SJSA1 (cell line): ENCODE data around the gene UBXN10.

DNA sequence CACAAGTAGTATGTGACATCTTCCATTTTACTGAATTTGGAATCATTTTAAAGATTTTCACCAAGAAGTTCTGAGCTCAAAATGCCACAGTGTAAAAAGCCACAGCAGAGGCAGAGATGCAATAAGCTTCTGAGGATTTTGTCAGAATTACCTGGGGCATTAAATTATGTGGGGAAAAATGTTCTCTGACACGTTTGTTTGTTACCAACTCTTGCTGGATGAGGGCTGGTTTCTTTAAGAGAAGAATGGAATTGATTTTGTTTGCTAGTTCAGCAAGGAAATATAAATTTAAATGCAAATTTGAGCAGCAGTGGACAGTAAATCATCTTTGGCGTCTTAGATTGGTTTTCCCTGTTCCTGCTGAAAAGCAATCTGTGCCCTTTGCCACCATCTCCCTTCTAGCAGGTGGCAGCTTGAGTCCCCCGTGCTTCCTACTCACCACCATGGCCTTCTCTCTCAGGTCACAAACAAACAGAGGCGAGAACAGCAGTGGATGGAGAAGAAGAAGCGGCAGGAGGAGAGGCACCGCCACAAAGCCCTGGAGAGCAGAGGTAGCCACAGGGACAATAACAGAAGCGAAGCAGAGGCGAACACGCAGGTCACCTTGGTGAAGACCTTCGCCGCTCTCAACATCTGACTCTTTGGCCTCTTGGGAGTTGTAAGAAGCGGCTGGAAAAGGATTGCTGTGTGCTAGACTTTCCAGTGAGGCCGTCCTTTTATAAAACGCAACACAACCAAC is 16.1 kb downstream of the PLA2G2E start:
- RAMPAGE, long total RNA: no peak

- RAMPAGE, long total RNA: no peak
Observed at GRCh38 chr1:19980260-19980840, 932 bp upstream of the PLA2G2A start.

DNA sequence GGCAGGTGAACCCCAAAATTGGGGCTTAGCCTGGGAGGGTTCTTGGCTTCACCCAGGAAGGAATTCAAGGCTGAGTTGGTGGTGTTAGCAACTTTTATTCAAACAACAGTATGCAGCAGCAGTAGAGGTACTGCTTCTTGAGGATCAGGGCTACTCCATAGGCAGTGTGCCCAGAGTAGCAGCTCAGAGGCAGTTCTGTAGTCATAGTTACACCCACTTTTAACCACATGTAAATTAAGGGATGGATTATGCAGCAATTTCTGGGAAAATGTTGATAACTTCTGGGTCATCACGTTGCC is 28.8 kb upstream of the PLA2G2A start:
- RAMPAGE, long total RNA: no peak

GRCh38 chr1:20027894-20029141 is 41.7 kb upstream of the PLA2G5 start:
- RAMPAGE, long total RNA: no peak

DNA sequence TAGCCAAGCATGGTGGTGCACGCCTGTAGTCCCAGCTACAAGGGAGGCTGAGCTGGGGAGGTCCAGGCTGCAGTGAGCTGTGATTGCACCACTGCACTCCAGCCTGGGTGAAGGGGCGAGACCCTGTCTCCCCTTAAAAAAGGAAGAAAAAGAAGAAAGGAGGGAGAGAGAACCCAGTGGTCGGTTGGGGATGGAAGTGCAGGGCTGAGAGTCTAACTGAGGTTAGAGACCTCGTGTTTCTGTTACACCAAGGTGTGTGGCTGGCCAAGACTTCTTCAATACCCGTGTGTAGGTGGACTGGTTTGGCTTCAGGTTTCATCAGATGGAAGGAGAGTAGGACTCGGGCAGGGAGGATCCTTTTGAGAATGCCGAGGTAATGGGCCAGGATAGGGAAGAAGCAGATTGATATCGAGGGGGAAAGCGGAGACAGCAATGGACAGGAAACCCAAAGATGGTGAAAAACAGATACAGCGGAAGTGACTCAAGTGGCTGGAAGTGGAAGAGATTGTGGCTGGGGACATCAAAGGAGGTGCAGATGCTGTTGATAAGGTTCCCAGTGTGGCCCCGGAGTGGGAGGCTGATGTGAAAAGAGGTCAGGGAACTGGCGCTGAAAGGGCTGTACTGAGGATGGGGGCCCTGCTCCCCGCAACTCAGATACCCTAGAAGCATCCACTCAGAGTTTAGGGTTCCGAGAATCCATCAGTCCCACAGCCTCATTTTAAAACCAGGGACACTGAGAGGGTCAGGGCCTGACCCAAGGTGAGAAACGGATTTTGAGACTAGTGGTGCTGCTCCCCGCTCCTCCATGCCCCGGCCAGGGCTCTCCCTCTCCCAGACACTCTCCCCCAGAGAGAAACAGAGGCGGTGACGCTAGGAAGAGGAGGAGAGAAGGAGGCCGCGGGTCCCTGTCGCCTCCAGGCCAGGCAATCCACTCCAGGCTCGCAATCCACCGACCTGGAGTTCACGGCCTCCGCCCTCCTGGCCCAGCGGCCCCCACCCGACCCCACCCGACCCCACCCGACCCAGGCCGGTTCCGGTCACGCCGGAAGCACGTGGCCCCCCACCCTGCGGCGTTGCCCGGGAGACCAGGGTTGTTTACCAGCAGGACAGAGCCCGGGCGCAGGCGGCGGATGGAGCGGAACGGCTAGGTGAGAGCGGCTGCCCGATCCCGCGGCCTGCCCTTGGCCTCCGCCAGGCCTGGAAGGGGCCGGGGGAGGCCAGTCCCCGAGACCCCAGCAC is at the start of gene UBXN10:
UBXN10 (plus strand) TSS at position 1,091 of the 1,239 bp plus-strand sequence.
- RAMPAGE, long total RNA: no peak

DNA sequence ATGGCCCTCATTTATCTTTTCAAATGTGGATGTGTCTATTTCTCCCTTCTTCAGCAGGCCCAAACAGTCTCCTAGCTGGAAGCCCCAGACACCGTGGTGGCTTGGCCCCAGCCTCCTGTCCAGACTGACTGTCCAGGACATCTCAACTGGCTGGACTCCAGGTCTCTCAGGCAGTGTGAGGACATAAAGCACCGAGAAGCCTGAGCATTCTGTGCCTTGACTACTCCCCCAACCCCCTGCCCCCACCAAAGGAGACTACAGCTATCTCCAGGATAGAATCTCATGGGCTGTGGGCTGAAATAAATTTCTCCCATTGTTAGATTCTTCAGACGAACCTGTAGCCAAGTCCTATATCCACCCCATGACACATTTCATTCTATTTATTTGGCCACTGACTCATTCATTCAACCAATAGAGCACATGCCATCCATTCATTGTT is 11.4 kb downstream of the VWA5B1 start:
- RAMPAGE, long total RNA: no peak

GRCh38 chr1:20633668-20634223 is 488 bp downstream of the PINK1 start:
- RAMPAGE, long total RNA: no peak

DNA sequence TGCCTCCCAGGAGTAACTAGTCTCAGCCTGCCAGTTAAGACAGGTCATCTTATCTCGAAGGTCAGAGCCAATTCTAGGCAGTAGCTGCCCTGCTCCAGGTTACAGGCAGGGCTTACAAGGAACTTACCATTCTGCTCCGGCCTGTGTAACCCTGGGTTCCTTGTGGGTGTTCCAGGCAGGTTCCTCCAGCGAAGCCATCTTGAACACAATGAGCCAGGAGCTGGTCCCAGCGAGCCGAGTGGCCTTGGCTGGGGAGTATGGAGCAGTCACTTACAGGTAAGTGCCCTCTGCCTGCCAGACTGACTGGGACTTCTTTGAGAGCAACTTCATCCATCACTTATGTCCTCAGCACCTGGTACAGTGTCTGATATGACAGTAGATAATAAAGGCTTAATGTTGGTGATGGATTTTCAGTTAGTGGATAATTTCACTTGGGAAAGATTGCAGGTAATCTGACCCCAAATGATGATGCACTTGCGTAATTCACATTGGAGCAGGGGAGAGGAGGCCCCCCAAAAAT is 6.5 kb downstream of the PINK1 start:
- RAMPAGE, long total RNA: no peak

- RAMPAGE, long total RNA: no peak
Observed at GRCh38 chr1:20650373-20651470, 10.4 kb downstream of the DDOST start.

GRCh38 chr1:20658547-20658933 is 2.6 kb downstream of the DDOST start:
- RAMPAGE, long total RNA: no peak

- RAMPAGE, long total RNA: no peak
Observed at GRCh38 chr1:20731326-20732044, 1.0 kb downstream of the SH2D5 start.

GRCh38 chr1:20853331-20853896 is 66.3 kb upstream of the HP1BP3 start:
- RAMPAGE, long total RNA: no peak

- RAMPAGE, long total RNA: no peak
Observed at GRCh38 chr1:20875537-20876110, 88.5 kb upstream of the HP1BP3 start.

GRCh38 chr1:21013547-21014078 is 163.1 kb downstream of the EIF4G3 start:
- RAMPAGE, long total RNA: no peak

GRCh38 chr1:21069483-21069861 is 107.2 kb downstream of the EIF4G3 start:
- RAMPAGE, long total RNA: no peak

DNA sequence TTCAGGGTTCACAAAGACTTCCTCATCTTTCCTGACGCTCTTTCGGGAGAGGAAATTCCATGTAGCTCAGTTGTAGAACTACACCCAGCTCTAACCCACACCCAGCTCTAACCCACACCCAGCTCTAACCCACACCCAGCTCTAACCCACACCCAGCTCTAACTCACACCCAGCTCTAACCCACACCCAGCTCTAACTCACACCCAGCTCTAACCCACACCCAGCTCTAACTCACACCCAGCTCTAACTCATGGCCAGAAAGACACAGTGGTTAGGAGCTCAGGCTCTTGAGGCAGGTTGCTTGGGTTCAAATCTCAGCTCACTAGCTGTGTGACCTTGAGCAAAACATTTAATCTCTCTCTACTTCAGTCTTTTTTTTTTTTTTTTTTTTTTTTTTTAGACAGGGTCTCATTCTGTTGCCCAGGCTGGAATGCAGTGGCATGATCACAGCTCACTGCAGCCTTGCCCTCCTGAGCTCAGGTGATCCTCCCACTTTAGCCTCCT is 14.2 kb upstream of the EIF4G3 start:
- RAMPAGE, long total RNA: no peak

GRCh38 chr1:21251614-21252716 is 38.3 kb downstream of the ECE1 start:
- RAMPAGE, long total RNA: no peak

DNA sequence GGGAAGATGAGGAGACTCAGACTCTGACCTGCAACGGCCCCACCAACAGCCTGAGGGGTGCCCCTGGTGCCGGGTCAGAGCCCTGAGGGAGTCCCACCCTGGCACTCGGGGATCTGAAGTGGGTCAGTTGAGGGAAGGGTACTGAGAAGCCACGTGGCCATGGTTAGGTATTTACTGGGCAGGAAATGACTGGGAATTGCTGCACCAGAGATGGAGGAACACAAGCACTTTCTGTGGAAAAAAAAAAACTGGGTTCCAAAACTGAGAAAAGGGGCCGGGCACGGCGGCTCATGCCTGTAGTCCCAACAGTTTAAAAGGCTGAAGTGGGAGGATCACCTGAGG is 9.7 kb downstream of the ECE1 start:
- RAMPAGE, long total RNA: no peak

DNA sequence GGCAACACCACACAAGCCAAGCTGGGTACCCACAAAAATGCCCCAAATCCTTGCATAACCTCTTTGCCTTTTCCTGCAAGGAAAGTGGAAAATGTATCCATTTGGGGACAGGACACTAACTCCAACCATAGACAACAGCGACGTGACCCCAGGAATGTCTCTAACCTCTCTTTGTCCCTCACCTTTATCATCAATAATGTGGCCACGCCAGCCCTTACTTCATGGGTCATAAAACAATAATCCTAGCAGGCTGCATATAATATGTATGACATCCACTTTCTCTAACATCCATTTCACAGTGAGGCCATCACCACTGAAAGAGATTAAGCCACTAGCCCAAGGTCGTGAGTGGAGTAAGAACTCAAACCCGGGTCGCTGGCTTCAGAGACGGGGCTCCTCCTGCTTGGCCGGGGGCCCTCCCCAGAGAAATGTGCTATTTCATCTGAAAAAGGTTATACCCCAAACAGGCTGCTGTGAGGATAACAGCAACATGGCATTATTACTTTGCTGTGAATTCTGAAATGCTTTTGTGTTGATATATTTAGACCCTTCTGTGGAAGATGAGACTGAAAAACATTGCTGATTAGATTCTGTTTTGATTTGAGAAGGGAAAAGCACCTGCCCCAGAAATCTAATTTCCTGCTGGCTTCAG is 2.0 kb downstream of the ECE1 start:
- RAMPAGE, long total RNA: no peak

DNA sequence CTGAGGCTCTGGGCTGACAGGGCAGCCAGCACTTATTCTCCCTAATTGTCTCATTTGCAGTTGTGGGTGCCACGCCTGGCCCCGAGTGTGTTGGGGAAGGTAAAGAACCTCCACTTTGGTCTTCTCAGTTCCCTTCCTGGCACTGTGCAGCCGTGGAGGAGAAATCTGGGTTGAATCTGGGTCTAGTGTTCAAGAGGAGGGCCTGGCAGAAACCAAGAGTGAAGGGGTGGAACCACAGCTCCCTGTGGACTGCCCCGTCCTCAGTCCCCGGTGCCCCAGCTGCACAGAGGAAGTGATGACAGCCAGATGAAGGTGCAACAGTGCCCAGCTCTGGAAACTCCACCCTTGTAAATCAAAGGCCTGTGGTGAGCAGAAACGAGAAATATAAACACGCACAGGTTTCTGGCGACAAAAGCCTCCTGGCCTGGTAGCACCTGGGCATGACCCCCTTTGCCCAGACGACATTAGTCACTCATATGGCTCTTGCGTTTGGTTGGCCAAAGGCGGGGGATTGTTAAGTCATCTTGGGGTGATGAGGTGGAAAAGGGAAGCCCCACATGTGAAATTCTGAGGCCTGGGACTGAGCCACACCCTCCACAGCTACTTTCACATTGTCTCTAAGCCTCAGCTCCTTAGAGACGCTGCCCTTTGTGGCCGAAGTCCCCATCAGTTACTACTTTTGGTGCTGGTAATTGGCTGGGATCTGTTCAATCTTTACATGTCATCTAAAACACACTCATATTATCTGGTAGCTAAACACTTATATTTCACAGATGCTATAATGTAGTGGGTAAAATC is 4.2 kb upstream of the ECE1 start:
- RAMPAGE, long total RNA: no peak